Hepatocyte (in vitro differentiated cells and primary cell): ENCODE measurements around a stretch of chr16.

- RAMPAGE, long total RNA = no peak
- RRBS = 2% methylated on average over 3 of the region's 28 CpGs
Measured at GRCh38 chr16:67430328-67430704, 605 bp upstream of the HSD11B2 start.

DNA sequence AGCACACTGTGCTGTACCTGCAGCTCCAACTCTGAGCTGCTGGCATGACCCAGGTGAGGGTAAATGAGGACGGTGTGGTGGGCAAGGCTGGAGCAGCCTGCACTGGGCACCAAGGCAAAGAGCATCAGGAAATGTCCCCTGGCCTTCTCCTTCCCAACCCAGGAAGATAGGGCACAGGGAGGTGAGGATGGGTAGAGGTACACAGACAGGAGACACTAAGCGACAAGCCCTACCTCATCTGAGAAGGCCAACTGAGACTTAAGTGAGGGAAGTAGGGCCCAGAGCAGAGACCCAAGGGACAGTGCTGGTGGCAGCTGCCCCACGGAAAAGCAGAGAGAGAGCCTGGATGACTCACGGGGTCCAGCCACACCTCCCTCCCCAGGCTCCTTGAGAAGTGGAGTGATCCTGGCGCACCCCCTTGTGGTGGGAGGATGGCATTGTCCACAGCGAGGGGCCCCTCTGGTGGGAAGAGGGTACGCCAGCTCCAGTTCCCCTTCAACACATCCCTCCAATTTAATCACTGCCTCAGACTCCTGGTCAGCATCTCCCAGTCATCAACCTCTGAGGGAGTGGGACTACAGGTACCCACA is 15.3 kb downstream of the ATP6V0D1 start:
- RAMPAGE, long total RNA = no peak
- RRBS = no CpG with 5 or more reads among the region's 7 CpGs

DNA sequence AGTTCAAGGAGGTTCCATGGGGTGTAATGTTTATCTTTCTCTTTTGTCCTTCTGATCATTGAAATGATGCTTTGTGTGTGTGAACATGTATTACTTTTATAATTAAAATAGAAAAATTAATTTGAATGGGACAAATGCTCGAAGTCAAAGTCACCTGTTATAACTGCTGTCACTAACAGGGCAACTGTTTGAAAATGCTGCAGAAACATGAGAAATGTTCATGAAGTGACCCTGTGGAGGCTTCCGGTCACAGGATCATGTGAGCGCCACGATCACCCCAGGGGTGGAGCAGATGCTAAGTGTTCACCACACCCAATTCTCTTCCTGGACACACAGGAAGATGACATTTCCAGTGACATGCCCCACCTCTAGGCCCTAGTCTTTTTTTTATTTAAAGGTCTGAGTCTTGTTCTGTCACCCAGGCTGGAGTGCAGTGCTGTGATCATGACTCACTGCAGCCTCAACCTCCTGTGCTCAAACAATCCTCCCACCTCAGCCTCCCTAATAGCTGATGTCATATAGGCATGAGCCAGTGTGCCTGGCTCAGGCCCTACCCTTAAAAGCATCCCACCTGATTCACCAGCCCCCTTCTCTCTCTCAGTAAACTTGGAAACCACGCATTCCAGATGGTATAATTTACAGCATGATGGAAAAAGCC is 21.0 kb upstream of the AGRP start:
- RAMPAGE, long total RNA = no peak
- RRBS = no CpG with 5 or more reads among the region's 5 CpGs

GRCh38 chr16:67530989-67531751 is 2.5 kb downstream of the RIPOR1 start:
- RAMPAGE, long total RNA = no peak
- RRBS = no CpG with 5 or more reads among the region's 9 CpGs

DNA sequence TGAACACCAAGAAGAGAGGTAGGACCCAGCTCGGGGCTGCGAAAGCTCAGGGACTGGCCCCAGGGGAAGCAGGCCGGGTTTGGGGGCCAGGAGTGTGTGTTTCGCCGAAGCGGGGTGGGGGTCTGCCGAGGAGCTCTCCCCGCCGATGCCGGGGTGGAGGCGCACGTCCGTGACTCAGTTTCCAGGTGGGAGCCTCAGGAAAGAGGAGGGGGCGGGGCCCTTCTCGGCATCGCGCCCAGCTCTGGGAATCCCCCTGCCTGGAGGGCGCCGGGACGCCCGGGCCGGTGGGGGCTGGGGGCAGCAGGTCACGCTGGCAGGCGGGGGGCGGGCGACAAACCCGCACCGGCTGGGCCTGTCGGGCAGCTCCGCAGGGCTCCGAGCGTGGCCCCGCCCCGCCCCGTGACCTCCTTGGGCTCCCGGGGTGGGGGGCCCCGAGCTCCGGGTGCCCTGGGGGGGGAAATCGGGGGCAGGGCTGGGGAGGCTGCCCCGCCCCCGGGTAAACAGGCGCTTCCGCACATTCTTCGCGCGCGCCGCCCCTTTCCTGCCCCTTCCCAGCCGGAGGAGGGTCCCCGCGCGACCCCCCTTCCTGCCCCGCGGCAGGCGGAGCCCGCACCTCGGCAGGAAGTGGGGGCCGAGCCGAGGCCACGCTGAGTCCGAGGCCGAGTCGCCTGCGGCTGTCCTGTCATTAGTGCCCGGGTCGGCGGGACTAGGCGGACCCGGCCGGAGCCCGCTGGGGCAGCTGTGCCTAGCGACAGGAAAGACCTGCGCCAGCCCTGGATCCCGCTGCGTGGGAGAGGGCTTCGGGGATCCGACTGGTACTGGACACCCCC is 9.2 kb downstream of the RIPOR1 start:
- RAMPAGE, long total RNA = no peak
- RRBS = 2% methylated on average over 36 of the region's 77 CpGs

DNA sequence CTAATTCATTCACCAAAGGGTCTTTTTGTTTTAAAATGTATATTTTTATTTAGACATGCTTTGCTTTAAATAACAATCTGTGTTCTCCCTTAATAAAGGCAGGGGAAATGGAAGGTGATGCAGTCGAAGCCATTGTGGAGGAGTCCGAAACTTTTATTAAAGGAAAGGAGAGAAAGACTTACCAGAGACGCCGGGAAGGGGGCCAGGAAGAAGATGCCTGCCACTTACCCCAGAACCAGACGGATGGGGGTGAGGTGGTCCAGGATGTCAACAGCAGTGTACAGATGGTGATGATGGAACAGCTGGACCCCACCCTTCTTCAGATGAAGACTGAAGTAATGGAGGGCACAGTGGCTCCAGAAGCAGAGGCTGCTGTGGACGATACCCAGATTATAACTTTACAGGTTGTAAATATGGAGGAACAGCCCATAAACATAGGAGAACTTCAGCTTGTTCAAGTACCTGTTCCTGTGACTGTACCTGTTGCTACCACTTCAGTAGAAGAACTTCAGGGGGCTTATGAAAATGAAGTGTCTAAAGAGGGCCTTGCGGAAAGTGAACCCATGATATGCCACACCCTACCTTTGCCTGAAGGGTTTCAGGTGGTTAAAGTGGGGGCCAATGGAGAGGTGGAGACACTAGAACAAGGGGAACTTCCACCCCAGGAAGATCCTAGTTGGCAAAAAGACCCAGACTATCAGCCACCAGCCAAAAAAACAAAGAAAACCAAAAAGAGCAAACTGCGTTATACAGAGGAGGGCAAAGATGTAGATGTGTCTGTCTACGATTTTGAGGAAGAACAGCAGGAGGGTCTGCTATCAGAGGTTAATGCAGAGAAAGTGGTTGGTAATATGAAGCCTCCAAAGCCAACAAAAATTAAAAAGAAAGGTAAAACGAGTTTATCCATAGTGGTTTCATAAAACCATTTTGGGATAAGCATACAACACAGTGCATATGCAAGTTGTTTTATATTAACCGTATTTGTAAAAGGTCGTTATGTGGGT is 33.9 kb upstream of the CARMIL2 start:
- RAMPAGE, long total RNA = no peak
- RRBS = no CpG with 5 or more reads among the region's 12 CpGs

DNA sequence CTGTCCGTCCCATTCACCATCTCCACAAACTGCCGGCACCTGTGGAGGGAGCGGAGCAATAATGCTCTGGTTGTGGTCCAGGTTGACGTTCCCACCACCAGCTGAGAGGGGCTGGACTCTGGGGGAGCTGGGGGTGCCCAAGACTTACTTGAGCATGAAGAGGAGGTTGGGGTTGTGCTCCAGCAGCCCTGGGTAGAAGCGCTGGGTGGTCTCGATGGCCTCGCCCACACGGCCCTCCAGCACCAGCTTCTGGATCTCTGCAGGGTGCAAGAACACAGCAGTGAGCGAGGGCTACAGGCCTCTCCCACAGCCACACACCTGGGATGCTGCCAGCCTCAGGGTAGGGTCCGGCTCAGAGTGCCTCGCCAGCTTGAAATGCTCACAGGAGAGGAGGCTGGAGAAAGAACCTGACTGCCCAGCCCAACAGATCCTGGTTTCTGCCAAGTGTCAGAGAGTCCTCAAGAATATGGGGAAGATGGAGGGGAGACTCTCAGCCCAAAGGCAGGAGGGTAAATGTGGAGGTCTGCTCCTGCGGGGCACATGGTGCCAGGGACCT is 10.8 kb upstream of the GFOD2 start:
- RAMPAGE, long total RNA = no peak
- RRBS = no CpG with 5 or more reads among the region's 12 CpGs

DNA sequence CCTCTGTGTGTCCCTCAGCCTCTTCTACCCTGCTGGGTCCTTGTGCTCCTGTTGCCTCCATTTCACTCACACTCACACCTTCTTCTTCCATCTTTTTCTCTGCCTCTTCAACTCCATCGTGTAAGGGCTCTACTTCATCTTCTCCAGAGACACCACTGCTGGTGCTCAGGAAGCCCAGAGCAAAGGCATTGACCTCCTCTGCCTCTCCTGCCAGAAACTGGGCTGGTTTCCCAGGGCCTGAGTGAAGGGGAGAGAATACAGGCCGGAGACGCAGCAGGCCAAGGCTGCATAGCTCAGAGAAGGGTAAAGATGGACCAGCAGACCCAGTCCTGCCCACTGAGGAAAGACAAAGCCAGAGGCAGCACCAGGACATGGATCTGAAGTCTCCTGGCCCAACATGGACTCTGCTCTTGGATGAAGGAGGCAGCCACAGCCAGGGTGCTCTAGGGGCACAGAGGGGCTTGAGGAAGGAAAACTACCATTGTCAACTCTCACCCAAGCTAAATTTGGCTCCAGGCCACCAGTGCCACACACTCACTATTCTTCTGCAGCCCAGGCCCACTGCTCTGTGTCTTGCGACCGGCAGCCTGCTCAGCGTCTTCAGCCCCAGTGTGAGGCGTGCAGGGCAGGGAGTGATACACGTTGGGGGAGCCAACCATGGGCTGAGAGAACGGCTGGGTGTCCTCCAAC is 12.1 kb upstream of the THAP11 start:
- RAMPAGE, long total RNA = no peak
- RRBS = no CpG with 5 or more reads among the region's 9 CpGs

GRCh38 chr16:67842928-67843257 is 773 bp downstream of the THAP11 start:
- RAMPAGE, long total RNA = no peak
- RRBS = no CpG with 5 or more reads among the region's 20 CpGs

DNA sequence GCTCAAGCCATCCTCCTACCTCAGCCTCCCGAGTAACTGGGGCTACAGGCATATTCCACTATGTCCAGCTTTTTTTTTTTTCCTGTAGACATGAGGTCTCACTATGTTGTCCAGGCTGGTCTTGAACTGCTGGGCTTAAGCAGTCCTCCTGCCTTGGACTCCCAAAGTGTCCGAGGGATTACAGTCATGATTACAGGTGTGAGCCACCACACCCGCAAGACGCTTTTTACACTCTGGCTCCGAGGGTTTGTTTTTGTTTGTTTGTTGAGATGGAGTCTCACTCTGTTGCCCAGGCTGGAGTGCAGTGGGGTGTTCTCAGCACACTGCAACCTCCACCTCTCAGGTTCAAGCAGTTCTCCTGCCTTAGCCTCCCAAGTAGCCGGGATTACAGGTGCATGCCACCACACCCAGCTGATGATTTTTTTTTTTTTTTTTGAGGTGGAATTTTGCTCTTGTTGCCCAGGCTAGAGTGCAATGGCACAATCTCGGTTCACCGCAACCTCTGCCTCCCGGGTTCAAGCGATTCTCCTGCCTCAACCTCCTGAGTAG is 11.5 kb upstream of the CENPT start:
- RAMPAGE, long total RNA = no peak
- RRBS = no CpG with 5 or more reads among the region's 10 CpGs

- RAMPAGE, long total RNA = no peak
- RRBS = no CpG with 5 or more reads among the region's 14 CpGs
Measured at GRCh38 chr16:67873485-67873881, 631 bp downstream of the EDC4 start.

DNA sequence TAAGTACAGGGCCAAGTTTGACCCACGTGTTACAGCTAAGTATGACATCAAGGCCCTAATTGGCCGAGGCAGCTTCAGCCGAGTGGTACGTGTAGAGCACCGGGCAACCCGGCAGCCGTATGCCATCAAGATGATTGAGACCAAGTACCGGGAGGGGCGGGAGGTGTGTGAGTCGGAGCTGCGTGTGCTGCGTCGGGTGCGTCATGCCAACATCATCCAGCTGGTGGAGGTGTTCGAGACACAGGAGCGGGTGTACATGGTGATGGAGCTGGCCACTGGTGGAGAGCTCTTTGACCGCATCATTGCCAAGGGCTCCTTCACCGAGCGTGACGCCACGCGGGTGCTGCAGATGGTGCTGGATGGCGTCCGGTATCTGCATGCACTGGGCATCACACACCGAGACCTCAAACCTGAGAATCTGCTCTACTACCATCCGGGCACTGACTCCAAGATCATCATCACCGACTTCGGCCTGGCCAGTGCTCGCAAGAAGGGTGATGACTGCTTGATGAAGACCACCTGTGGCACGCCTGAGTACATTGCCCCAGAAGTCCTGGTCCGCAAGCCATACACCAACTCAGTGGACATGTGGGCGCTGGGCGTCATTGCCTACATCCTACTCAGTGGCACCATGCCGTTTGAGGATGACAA is 16.1 kb downstream of the PSKH1 start:
- RAMPAGE, long total RNA = no peak
- RRBS = 96% methylated on average over 5 of the region's 34 CpGs

GRCh38 chr16:67927126-67928275 is 4.2 kb downstream of the CTRL start:
- RAMPAGE, long total RNA = no peak
- RRBS = no CpG with 5 or more reads among the region's 24 CpGs

GRCh38 chr16:67932024-67932439 is 370 bp upstream of the CTRL start:
- RAMPAGE, long total RNA = no peak
- RRBS = no CpG with 5 or more reads among the region's 8 CpGs

DNA sequence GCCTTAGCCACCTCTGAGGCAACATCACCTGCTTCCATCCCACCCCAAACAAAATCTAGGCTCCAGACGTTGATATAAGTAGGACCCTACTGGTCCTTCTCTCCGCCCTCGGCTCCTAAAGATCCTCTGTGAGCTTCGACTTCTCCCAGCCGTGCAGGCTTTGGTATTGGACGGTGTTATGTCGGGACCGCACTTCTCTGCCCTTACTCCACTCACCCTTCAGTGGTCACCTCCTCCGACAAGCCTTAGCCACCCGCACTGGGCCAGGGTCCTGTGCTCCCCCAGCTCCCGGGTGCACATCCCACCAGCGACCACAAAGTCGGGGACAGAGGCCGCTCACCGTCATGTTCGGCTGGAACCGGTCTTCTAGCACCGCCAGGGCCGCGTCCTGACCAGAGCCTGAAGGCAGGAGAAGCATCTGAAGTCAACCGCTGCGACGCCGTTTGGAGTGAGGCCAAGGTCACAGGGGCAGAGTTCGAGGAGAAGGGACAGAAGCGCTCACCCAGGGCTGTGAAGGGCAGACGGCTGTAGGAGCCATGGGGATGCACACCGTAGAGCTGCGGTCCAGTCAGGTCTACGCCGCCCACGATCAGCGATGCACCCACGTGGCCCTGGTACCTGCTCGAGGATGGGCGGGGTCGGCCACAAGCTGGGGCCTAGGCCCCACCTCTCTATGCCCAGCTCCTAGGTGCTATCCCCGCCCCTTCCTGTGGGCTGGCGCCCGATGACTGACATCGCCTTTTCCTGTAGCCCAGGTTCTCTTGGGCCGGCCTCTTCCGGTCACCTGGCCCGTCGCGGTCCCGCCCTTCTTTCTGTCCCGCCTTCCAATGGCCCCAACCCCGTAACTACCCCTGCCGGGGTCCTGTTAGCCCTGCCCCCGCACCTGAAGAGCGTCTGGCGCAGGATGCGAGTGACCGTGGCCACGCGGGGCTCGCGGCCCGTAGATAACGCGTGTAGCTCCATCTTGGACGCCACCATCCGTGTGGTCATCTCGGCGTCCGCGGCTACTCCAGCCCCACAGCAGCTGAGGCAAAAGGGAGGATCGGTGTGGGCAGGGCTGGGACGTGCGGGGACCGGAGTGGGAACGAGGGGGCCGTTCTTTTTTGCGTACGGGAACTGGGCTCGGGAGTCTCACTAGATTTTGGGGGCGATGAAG is 1.2 kb downstream of the PSMB10 start:
- RAMPAGE, long total RNA = start-site peak on the minus strand centred at position 679 of the sequence, 110 bp wide, 18 and 5 reads in 2 replicates
- RRBS = 6% methylated on average over 14 of the region's 78 CpGs

GRCh38 chr16:67945755-67946494 is 2.0 kb upstream of the LCAT start:
- RAMPAGE, long total RNA = no peak
- RRBS = no CpG with 5 or more reads among the region's 33 CpGs

GRCh38 chr16:68086716-68087246 is 1.6 kb downstream of the NFATC3 start:
- RAMPAGE, long total RNA = no peak
- RRBS = no CpG with 5 or more reads among the region's 8 CpGs

- RAMPAGE, long total RNA = no peak
- RRBS = no CpG with 5 or more reads among the region's 5 CpGs
Measured at GRCh38 chr16:68233256-68233938, 2.5 kb downstream of the ESRP2 start.

GRCh38 chr16:68265213-68265405 is 783 bp downstream of the SLC7A6 start:
- RAMPAGE, long total RNA = no peak
- RRBS = no CpG with 5 or more reads among the region's 8 CpGs

DNA sequence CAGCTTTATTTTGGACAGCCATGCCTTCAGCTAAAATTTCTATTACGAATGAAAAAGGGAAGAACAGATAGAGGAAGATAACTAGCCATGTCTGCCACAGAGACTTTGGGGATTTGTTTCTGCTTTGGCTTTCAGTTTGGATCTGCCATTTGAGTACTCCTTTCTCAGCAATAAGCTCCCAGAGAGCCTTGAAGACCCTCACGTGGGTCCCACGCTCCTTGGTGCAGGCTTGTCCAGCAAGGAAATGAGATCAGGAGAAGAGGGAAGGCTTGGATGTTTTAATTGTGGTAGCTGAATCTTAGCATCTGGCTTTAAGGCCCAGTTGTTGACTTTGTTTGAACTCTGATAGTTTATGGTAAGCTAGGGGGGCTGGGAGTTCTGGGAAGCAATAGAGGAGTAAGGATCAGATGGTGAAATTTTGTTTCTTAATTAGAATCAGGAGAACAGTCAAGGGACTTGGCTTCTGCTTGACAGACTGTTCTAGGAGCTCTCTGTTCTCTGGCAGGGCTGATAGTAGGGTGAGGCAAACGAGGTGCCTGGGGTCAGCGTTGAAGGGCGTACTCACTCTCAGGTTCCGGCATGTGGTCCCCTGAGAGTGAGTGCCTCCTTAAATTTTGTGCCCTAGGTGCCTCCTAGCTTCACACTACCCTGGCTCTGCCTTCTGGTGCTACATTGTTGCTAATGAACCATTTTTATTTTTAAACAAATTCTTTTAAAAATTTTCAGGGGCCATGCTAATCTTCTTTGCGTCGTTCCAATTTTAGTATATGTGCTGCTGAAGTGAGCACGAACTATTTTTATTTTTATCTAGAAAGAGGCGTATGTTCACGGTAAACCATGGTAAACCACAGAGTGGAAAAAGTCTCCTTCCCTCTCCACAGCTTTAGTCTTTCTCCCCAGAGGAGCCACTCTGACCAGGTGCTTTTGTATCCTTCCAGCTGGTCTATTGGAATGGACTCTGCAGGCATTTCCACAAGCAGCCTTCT is 19.5 kb downstream of the SLC7A6 start:
- RAMPAGE, long total RNA = no peak
- RRBS = no CpG with 5 or more reads among the region's 12 CpGs